Heart (tissue), 3 donors: Measurements from ENCODE around the gene SUSD5.

DNA sequence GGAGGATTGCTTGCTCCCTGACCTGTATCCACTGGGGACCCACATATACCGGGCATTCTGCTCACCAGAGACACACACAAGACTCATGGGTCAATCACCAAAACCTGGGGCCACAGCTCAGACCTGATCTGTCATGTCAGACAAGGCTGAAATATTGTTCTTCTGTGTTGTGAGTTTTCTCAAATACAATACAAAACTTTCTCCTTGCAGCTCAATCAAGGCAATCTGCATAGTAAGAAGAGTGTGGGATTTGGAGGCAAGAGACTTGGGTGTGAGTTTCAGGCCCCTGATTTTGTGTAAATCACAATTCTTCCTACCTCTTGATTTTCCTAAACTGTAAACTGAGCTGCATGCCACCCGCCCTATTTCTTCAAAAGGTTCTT is 38.1 kb downstream of the CCR4 start:
- RAMPAGE, long total RNA, 2 experiments, result no peak in any of the 2 experiments

DNA sequence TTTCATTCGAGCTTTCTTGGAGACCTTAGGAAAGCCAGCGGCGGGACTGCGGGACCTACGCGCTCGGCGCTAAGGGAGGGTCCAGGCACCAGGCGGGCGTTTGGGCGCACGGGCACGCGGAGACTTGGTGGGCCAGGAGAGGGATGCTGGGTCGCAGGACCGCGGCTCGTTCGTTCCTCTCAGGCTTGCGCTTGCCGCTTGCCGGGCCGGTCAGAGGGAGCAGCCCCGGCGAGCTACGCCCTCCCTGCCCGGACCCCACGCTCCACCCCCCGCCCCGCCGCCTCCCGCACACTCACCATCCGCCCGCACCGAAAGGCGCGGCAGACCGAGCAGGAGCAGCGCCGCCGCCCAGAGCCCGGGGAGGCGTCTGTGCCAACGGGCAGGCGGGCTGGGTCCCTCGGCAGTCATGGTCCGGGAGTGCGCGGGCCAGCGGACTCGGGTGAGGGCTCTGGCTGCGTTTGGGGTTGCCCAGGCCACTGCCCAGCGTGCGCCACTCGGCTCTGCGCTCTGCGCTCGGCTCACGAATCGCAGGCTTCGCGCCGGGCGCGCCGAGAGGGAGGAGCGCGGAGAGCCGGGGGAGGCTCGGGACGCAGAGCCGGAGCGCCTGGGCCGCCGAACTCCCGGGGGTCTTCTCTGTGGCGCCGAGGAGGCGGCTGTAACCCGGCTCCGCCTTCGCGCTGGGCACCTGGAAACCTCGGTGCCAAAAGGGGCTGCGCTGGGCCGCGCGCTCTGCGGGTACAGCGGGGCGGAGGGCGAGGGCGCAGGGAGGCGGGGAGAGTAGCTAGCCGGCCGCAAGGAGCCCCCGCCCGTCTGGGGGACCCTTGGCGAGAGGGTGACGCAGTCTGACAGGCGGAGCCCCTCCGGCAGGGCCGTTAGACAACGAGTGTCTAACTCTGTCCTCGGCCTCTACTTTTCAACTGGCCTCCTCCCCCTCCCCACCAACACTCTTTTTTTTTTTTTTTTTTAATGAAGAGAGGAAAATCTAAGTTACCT is at the start of gene SUSD5:
Gene SUSD5, minus strand, starts transcription at position 421 of the 993 bp plus-strand sequence.
- RAMPAGE, long total RNA, 2 experiments, result no peak in any of the 2 experiments

GRCh38 chr3:33395946-33396438 is 44.2 kb downstream of the UBP1 start:
- RAMPAGE, long total RNA, 2 experiments, result no peak in any of the 2 experiments

DNA sequence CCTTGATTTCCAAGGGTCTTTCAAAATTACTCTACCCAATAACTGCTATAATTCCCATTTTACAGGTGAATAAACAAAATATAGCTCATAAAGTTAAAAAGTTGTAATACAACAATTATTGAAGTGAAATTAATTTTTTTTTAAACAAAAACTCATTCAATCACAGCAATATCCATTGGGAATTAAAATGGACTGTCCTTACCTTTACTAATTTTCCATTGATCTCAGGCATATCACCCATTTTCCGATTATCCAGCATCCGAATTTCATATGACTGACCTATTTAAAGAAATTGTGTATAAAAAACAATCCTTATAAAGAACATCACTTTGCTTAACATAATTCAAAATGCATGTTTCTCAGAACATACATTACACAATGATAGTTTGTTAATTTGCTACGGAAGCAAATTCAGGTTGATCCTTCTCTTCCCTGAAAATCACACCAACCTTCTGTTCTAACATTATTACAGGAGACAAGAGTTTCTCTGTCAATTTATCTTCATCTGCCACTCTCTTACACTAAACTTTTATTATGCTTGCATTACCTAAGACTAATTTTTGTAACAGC is 23.6 kb downstream of the UBP1 start:
- RAMPAGE, long total RNA, 2 experiments, result no peak in any of the 2 experiments

DNA sequence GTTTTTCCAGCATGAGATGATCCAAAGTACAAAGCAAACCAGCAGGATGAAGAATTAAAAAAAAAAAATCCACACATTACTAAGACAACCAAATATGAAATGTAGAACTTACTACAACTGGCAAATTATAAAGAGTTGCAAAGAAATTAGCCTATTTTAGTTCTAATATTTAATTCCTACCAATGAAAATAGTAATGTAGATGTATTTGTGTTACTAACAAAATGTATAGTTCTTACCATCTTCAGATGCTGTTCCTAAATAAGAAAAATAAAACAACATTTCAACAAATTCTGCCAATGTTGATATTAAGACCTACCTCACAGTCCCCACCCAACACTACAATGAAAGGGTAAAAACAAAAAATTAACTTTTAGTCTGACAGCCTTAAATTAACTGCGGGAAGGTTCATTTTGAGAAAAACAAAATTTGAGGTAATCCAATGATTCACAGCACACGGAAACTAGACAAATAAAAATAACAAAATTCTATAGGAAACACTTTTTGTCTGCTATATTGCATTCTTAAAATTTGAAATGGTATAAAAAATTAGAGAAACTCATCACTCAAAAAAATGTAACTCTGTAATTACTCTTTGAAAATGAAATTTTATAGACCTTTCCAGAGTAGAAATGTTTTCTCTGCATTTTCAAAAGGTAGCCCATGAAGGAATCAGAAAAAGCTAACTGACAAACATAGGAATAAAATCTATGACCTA is 123.2 kb downstream of the CLASP2 start:
- RAMPAGE, long total RNA, 2 experiments, result no peak in any of the 2 experiments

DNA sequence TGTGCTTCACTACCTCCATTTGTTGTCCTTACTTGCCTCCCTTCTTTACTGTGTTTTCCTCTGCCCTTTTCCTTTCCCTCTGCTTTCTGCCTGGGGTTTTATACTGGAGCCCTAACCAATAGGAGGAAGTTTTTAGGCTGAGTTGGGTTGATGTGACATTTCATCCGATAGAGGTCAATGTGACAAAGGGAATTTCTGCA is 153.1 kb upstream of the ARPP21 start:
- RAMPAGE, long total RNA, 2 experiments, result no peak in any of the 2 experiments

DNA sequence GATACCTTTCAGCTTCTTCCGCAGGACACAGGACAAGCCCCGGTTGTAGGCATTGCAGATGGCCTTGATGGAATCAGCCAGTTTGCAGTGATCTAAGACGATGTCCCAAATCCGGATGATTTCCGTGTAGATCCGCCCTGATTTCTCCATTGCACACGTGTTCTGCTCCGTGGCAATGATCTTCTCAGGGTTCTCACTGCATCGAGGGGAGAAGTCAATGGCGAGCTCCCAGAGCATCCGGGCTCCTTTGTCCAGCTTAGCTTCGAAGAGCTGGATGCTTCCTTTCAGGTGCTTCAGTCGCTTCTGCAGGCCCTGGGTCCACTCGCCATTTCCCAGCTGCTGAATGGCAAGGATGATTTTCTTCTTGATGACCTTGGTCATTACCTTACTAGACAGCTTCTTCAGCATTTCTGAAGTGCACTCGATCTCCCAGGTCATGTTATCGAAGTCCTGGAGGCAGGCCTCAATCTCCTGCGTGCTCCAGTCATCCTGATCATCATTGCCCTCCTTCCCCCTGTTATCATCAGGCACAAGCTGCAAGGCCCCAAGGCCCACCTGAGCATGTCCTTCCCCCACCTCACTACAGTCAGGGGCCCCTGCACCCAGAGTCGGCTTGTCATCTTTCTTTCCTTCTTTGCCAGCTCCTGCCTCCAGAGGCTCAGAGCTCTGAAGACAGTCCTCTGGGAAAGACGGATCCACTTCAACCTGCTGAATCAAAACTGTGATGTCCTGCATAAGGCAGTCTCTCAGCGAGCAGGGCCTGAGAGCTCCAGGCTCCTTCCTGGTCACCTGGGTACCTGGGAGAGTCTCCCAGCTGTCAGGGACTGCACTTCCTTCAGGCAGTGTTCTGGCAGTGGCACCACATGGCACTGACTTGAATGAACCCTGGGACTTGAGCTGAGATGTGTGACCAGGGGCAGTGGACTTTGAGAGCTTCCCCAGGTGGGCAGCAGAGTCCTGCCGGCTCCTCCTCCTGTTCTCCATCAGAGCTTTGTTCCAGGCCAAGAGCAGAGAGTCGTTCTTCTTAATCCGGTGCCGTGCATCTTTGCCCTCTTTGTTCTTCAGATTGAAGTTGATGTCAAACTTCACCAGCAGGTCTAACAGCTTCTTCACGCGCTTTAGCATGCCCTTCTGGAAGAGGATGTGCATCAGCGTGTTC is 87.7 kb downstream of the TRANK1 start:
- RAMPAGE, long total RNA, 2 experiments, result no peak in any of the 2 experiments

DNA sequence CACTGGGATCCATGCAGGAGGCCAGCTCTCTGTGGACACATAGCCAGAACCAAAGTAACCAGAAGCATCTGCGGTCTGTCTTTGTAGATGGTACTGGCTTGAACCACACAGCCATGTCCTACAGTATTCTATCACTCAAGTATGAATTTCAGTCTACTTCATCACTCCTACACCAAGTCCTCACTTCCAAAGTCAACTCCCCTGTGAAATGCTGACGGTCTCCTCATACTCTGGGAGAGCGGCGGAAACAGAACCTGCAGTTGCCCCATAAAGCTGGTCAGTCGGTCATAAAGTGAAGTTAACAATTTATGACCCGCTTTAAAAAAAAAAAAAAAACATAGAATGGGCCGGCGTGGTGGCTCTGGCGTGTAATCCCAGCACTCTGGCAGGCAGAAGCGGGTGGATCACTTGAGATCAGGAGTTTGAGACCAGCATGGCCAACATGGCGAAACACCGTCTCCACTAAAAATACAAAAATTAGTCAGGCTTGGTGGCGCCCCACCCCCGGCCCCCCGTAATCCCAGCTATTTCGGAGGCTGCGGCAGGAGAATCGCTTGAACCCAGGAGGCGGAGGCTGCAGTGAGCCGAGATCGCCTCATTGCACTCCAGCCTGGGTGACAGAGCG is 2.2 kb downstream of the TRANK1 start:
- RAMPAGE, long total RNA, 2 experiments, result no peak in any of the 2 experiments

- RAMPAGE, long total RNA, 2 experiments, result no peak in any of the 2 experiments
Measured at GRCh38 chr3:36988370-36989061, 4.4 kb downstream of the EPM2AIP1 start.

- RAMPAGE, long total RNA, 2 experiments, result no peak in any of the 2 experiments
Measured at GRCh38 chr3:37031211-37031607, 37.9 kb downstream of the MLH1 start.

- RAMPAGE, long total RNA, 2 experiments, result no peak in any of the 2 experiments
Measured at GRCh38 chr3:37056797-37057665, 63.7 kb downstream of the MLH1 start.

- RAMPAGE, long total RNA, 2 experiments, result no peak in any of the 2 experiments
Measured at GRCh38 chr3:37217514-37217883, 25.6 kb upstream of the GOLGA4 start.

GRCh38 chr3:37221181-37221803 is 21.8 kb upstream of the GOLGA4 start:
- RAMPAGE, long total RNA, 2 experiments, result no peak in any of the 2 experiments

DNA sequence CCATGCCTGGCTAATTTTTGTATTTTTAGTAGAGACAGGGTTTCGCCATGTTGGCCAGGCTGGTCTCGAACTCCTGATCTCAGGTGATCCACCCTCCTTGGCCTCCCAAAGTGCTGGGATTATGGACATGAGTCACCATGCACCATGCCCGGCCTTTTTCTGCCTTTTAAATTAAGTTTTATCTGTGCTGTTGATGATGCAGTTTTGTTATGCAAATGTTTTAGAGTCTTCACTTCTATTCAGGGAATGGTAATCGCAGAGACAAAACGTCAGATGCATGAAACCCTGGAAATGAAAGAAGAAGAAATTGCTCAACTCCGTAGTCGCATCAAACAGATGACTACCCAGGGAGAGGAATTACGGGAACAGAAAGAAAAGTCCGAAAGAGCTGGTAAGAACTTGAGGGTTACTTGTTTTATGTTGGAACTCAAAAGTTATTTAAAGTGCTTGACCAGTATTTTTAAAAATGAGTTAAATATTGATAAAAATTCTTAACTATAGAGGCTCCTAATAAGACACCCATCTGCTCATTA is 58.9 kb downstream of the GOLGA4 start:
- RAMPAGE, long total RNA, 2 experiments, result no peak in any of the 2 experiments

GRCh38 chr3:37325337-37326249 is 82.5 kb downstream of the GOLGA4 start:
- RAMPAGE, long total RNA, 2 experiments, result no peak in any of the 2 experiments

DNA sequence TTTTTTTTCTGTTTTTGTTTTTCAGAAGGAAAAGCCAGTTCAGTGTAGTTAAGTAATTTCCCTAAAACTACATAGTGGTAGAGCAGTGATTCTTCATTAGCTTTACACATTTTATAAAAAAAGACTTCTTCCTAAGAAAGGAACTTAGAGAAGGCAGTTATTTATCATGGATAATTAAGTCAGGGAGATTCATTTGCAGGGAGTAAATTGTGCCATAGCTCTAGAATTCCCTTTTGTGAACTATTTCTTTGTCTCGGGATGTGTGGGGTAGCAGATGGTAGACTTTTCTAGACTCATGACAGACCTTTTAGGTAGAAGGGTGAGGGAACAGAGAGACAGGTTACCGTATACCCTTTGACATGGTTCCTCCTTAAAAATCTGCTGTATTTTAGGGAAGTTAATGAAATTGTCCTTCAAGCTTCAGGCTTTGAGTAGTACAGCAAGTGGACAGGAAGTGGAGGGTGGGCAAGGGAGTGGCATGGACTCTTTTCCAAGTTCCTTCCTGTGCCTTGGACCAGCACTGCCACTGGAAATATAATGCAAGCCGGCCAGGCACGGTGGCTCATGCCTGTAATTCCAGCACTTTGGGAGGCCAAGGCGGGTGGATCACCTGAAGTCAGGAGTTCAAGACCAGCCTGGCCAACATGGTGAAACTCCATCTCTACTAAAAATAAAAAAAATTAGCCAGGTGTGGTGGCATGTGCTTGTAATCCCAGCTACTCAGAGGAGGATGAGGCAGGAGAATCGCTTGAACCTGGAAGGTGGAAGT is 87.3 kb downstream of the GOLGA4 start:
- RAMPAGE, long total RNA, 2 experiments, result no peak in any of the 2 experiments

DNA sequence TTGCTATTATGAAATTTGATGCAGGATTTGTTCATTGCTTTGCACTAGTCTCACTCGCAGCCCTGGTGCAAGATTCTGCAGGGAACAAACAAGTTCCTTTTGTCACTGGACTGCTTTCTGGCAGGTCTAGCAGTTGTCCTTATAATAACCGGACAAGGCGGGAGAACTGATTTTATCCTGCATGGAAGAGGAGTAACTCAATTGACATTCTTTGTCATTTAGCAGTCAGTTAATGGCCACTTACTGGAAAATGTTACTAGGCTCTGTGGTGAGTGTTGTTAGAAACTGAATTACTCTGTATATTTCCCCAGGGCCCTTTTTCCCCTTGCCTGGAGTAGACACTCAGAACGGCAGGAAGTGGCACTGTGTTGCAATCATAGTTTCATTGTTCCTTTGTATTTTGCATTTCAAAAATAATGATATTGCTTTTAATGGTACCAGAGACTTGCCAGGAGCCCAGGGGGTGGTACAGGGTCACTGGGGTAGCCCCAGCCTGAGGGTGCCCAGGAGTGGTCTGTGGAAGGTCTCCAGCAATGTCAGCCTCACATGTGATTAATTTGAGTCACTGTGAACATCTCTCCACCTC is 41.1 kb downstream of the ITGA9 start:
- RAMPAGE, long total RNA, 2 experiments, result no peak in any of the 2 experiments

- RAMPAGE, long total RNA, 2 experiments, result no peak in any of the 2 experiments
Measured at GRCh38 chr3:37916167-37916649, 54.5 kb downstream of the CTDSPL start.

DNA sequence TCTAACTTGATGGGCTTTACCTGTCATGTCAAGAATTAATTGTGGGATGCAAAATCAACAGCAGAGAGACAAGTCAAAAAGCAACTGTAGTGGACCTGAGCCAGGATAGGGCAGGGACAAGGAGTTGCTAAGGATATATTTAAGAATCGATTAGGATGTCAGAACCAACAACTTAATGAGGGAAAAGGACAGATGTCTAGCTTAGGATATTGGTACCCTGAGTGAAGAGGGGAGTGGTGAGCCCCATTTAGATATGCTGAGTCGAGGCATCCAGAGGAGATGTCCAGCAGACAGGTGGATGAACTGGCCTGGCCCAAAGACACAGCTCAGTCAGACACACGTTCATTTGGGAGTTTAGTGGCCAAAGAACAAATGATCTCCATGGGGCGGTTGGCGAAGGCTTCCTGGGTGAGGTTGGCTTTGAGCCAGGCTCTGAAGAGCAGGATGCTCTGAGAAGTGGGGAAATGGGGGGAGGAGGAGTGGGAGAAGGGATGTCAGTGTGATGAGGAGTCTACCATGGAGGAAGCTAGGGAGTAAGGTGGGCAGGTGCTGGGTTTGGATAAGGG is 47.6 kb upstream of the VILL start:
- RAMPAGE, long total RNA, 2 experiments, result no peak in any of the 2 experiments

DNA sequence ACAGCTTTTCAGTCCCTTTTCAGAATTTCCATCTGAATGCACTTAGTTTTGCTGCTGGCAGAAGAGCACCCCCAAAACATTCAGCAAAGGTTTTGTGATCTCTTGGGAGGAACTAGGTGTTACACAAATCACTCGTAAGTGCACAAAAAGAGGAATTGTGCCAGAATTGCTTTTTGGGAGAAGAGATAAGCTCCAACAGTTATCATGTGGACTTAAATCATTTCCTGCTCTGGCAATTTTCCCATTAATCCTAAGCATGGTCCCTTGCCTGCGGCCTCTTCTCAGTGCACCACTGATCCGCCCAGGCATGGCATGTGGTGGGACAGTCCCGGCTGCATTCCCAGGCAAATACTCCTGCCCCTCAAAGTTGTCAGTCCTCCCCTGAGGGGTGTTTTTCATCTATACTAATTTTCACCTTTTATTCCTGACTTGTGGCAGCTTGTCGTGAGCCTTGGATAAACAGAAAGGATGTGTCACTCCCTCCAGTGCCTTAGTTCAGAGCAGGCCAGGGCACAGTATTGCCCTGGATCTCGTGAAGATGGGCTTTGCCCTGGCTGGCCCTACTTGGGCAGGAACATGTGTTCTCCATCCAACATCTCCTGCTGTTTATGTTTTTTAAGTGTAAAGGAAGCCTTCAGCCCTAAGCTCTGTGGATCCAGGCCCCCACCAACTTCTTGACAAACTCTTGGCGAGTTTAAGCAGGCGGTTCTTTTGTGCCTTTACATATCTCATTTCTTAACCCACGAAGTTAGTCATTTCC is 44.6 kb upstream of the VILL start:
- RAMPAGE, long total RNA, 2 experiments, result no peak in any of the 2 experiments